ENCODE results near the genes GPR32 and KLK1.

GRCh38 chr19:50004099-50004444, 21.1 kb downstream of the VRK3 start:
- PRO-cap, result no peak

GRCh38 chr19:50020602-50021092, 4.5 kb downstream of the VRK3 start:
- PRO-cap, result no peak

- PRO-cap, result bidirectional peak, plus-strand start at chr19:50050929, minus-strand start at chr19:50050836; unidirectional peak, minus-strand start at chr19:50051031
Observed at GRCh38 chr19:50050728-50051422, 25.1 kb downstream of the ZNF473 start.

GRCh38 chr19:50198723-50199010, 4.8 kb upstream of the MYH14 start:
- PRO-cap, result no peak

- PRO-cap, result no peak
Observed at GRCh38 chr19:50205805-50206170, 2.4 kb downstream of the MYH14 start.

GRCh38 chr19:50271779-50272158, 57.4 kb downstream of the KCNC3 start:
- PRO-cap, result no peak

- PRO-cap, result no peak
Observed at GRCh38 chr19:50292190-50292478, 37.0 kb downstream of the KCNC3 start.

- PRO-cap, result no peak
Observed at GRCh38 chr19:50312676-50313735, 16.2 kb downstream of the KCNC3 start.

DNA sequence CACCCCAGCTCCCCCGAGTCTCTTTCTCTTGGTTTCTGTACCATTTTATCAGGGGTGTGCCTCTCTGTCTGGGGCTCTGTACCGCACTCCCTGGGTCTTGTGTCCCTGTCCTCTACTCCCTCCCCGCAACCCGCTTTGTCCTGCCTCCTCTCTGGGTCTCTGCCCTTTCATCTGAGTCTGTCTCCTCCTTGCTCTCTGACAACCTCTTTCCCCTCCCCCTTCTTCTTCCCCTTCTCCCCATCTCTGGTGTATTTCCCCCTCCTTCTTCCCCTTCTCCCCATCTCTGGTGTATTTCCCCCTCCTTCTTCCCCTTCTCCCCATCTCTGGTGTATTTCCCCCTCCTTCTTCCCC, 2.1 kb upstream of the KCNC3 start:
- PRO-cap, result no peak

DNA sequence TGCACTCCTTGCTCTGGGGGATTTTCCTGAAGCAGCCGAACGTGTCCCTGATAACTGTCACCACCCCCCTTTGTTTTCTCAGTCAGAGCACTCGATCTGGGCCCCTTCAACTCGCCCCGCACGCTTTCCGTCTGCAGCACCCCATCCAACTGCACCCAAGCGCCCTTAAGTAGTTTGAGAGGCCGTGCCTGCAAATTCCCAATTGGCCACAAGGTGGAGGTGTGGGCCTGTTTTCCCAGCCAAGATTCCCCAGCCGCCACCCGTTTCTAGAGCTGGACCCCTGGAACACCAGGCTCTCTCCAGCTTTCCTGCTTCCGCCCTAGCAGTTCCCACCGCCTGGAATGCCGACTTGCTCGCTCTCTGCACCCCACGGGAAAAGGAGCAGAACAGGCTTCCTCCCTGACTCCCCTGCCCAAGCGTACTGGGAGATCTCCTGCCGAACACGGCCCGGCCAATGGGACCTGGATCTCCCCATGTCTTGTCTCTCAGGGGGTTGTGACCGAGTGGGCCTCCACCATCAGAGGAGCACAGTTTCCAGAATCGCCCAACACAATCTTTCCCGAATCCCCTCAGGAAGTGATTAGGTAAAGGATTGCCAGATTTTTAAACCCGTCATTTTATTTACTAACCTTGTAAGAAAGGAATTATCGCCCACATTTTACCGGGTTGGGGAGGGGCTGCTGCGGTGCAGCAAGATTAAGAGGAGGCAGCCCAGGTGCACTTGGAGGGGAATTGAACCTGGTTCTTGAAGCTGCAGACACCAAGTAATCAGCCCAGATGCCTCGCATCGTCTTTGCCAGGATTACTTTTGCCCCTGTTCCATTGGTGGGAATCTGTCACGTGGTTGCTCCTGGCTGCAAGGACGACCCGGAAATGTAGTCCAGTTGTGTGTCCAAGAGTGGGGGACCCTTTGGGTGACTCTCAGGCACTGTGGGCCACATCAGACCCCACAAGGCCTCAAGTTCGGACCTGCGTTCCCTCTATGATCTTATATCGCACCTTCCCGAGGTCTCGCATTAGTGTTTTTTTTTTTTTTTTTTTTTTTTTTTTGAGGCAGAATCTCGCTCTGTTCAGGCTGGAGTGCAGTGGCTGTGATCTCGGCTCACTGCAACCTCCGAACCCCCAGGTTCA, 3.5 kb upstream of the NAPSA start:
- PRO-cap, result unidirectional peak, minus-strand start at position 769 of the sequence

- PRO-cap, result no peak
Observed at GRCh38 chr19:50381784-50382672, 2.1 kb upstream of the POLD1 start.

- PRO-cap, result bidirectional peak, plus-strand start at chr19:50384635, minus-strand start at chr19:50384599
Observed at GRCh38 chr19:50384500-50384825, 316 bp downstream of the POLD1 start.

GRCh38 chr19:50387171-50388342, 3.4 kb downstream of the POLD1 start:
- PRO-cap, result unidirectional peak, plus-strand start at chr19:50387736; unidirectional peak, plus-strand start at chr19:50388047

- PRO-cap, result no peak
Observed at GRCh38 chr19:50416761-50417399, 1.9 kb upstream of the SPIB start.

- PRO-cap, result no peak
Observed at GRCh38 chr19:50497940-50498515, 13.0 kb downstream of the JOSD2 start.

DNA sequence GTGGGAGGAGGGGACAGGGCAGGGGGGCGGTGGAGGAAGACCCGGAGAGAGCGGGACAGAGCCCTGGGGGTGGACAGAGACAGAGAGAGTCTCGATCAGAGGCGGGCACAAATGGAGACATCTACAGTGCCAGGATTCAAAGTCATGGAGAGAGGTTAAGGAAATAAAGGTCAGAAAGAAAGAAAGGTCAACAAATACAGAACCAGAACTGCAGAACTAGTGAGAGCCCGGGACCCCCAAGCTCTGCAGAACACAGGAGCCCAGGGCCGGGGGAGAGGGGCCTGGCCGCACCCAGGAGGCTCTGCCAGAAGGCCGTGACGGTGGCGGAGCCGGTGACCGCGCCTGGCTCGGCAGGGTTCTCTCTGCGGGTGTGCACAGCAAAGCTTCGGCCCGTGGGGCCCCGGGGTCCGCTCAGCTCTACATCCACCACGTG, 870 bp upstream of the JOSD2 start:
- PRO-cap, result no peak

DNA sequence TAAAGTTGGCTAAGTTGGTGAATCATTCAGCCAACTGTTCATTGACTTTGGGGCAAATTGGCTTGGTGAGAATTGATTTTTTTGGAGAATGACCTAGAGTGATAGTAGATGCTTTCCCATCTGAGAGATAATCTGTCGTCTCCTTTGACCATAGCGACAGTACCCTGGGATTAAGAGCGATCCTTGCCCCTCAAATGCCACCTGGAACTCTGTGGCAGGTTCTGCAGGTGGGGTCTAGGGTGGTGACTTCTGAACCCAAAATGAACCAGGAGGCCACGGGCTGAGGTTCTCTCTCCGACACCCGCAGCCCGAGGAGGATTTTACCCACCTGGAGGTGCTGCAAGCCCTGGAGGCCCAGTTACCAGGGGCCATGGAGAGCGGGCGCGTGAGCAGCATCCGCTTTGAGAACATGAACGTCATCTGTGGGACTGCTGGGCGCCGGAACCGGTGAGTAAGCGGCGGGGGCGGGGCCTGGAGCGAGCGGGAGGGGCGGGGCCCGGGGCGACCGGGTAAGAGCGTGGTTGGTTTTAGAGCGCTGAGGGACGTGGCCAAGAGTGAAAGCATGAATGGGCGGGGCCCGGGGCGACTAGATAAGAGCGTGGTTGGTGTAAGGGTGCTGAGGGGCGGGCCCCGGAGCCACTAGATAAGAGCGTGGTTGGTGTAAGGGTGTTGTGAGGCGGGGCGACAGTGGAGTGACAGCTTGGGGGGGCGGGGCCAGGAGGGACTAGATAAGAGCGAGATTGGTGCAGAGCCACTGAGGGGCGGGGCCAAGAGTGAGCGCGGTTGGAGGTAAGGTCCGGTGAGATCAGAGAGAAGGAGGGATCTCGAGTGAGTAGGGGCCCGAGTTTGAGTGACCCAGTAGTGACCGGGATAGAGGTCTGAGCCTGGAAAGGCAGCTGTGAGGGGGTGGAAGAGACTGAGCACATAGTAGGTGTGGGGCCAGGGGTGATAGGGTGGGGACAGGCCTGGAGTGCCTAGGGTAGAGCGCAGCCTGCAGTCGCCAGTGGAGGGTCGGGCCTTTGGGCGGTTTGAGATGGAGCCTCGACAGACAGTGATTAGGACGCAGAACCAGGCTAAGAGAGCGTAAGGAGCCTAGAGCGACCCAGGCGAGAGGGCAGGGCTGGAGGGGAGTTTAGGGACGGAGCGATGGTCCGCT, 8.8 kb downstream of the C19orf81 start:
- PRO-cap, result unidirectional peak, minus-strand start at position 422 of the sequence; unidirectional peak, plus-strand start at position 808 of the sequence

GRCh38 chr19:50770227-50770650, at the start of gene GPR32:
GPR32 (plus strand) TSS chr19:50770464.
- PRO-cap, result no peak

GRCh38 chr19:50793846-50794921, 4.0 kb downstream of the ACP4 start:
- PRO-cap, result no peak

DNA sequence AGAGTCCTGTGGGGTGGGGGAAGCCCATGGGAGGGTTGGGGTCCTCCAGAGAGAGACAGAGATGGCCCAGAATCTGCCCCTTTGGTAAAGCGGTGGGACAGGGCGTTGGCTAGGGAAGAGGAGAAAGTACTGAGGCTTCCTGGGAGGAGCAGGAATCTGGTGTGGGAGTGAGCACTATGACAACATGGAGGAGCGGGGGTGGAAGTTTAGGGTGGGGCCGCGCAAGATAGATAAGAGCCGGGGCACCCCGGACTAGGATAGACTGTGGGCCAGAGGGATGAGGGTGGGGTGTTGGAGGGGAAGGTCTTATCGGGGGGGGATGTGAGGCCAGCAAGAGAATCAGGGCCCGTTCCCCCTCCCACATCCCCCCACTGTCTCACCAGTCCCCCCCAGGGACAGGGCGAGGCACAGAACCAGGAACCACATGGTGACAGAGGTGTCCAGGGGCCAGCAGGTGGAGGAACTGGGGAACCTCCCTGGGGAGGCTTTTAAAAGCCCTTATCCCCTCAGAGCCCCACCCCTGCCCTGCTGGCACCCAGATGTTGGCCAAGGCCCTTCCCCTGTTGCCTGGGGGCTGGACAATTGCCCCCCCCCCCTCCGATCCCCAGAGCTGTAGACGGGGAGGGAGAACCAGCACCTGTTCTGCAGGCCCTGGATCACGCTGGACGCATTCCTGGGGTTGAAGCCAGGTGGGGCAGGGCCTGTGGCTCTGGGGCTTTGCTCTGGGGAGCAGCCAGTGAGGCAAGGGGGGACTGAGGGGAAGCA, at the start of gene KLK1:
Gene KLK1 (minus strand): TSS at position 465 of the 765 bp plus-strand sequence.
- PRO-cap, result no peak